ENCODE measurements around the gene NIF3L1.

DNA sequence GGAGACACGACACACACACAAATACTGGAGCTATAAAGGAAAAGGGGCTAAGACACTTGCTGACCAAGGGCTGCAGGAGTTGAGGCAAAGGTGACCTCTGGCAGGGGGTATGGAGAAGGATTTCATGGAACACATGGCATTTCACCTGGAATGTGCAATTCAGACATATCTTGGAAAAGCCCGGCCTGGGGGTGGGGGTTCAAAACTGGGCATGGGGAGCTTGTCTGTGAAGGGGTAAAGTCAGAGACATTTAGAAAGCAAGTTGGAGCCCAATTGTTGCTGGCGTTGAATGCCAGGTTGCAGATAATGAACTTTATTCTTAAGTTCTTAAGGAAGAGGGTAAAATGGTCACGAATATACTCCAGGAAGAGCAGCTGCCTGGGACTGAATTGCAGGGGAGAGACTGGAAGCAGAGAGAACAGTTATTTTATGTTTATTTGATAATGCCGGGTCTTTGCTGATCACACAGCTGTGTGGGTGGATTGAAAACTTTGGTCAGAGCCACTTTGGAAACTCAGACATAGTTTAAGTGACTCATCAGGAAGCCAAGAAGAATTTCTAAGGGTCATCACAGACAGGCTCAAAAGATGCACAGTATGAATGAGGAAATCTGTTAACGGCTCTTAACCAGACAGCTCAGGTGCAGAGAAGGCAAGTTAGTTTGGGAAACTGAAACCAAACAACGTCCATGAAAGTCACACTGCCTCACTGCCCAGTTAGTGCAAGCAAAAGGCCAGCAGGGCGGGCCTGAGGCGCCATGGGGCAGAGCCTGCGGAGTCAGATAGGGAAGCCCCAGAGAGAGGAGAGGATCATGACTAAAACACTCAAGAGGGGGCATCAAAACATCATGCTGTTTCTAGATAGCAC, 101.6 kb downstream of the KCTD18 start:
- PRO-cap: no peak
- RAMPAGE, long total RNA, 3 experiments: start-site peak on the plus strand in 2 of 3 experiments, centred at positions 458 to 645 of the sequence, 6 to 8 reads per replicate

DNA sequence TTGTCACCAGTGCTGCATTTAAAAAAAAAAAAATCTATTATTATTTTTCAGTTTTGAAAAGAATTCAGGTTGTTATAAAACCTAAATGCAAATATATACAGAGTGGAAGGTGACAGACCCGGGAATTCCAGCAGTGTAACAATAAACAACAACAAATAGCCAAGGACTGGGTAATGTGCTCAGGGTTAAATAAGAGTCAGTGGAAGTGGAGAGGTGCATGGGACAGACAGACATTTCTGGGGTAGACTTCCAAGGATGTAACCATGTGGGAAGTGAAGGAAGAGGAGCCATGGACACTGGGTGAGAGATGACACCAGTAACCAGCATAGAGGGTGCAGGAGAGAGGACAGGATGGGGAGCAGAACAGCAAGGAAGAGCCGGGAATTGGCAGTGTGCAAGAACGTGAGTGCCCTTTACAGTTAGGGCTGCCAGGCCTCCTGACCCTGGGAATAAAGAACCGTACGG, 57.0 kb downstream of the KCTD18 start:
- PRO-cap: no peak
- RAMPAGE, long total RNA, 3 experiments: no peak in any of the 3 experiments

DNA sequence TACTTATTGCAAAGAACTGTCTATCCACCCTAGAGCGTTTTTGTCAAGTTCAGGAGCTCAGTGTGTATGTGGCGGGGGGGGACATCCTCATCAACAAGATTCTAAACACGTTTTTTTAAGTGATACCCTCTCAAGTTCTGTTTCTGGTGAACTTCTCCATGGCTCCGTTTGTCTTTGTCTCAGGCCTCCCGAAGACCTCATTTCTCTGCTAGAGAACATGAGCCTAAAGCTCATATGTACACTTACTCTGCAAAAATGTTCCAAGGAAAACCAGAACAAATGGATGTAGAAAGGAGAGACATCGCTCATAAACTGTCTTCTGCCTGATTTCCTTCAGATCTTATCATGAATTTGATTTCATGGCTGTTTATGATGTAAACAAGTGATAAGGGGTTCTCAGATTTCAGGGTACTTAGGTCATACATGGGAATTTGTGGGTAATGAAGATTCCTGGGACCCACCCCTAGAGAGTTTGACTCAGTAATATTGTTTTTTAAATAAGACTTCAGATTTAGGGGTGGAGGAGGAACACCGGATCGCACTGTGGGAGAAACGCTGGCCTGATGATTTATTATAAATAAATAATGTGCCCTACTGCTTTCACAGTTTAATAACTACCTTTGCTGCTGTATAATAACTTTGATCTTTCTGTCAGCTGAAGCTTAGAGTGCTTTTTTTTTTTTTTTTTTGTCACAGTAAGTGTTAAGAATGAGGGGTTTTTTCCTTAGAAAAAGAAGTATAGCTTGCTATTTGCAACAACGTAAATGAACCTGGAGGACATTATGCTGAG, 14.8 kb downstream of the AOX1 start:
- PRO-cap: no peak
- RAMPAGE, long total RNA, 3 experiments: no peak in any of the 3 experiments

DNA sequence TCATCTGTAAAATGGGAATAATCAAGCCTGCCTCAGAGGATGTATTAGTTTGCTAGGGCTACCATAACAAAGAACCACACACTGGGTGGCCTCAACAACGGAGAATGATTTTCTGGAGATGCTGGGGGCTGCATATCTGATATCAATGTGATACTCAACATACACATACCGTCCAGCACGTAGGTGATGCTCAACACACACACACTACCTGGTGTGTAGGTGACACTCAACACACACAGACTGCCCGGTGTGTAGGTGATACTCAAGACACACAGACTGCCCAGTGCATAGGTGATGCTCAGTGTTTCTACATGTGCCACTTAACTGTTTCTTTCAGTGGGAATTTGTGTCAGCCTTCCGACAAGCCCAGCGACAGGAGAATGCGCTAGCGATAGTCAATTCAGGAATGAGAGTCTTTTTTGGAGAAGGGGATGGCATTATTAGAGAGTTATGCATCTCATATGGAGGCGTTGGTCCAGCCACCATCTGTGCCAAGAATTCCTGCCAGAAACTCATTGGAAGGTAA, 26.5 kb downstream of the AOX1 start:
- PRO-cap: no peak
- RAMPAGE, long total RNA, 3 experiments: no peak in any of the 3 experiments

DNA sequence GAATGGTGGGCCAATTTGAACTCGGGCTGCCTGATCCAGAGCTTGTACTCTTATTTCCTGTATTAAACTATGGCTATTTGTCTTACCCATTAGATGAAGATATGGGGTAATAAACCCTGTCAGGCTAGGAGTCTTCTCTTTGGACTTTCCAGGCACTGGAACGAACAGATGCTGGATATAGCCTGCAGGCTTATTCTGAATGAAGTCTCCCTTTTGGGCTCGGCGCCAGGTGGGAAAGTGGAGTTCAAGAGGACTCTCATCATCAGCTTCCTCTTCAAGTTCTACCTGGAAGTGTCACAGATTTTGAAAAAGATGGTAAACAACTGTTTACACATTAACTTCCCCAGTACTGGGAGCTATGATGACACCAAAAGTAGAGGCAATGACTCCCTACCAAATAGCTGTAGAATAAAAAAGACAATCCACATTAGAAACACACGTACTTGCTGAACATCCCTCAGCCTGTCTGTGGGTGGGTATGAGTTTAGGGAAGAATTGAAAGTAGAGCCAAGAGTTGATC, 27.9 kb downstream of the AOX1 start:
- PRO-cap: no peak
- RAMPAGE, long total RNA, 3 experiments: no peak in any of the 3 experiments

DNA sequence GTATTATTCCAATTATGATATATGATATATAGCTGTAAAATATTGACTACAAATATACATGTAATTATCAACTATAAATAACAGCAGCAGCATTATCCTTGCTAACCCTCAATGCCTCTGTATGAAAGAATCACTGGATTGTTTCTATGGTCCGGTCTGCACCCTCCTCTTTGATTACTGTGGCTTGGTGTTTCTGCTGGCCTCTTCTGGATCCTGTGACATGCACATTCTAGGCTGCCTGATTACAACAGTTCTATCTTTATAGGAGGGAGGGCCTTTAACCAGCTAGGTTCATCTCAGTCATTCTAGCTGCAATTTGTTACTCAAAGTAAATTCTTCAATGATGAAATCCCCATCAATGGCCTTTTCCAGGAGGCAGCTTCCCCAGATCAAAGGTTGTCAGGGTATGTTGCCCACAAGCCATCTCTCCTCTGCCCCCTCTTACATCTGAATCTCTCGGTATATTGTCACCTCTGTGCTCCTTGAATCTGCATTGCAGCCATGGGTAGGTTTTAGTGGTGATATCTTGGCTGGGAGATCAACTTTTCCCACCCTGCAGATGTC, 106.4 kb upstream of the BZW1 start:
- PRO-cap: no peak
- RAMPAGE, long total RNA, 3 experiments: no peak in any of the 3 experiments

- PRO-cap: no peak
- RAMPAGE, long total RNA, 3 experiments: no peak in any of the 3 experiments
Observed at GRCh38 chr2:200857322-200858470, 6.8 kb downstream of the CLK1 start.

DNA sequence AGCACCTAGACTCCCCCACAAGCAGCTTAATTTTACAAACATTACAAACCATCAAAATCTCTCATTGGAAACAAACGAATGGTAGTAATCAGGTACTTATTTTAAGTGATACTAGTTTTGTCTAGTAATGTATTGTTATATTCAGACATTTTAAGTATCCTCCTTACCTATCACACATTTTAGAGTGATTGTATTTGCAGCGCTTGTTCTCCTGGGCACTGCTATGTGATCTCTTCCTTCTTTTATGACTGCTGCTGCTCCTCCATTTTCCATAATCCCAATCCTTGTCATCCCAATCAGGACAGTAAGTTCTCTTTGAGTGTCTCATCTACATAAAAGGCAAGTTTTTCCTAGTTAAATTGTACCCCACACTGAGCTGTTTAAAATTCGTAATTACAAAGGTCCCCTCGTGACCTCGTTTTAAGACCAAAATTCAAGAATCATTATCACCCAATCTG, 2.9 kb downstream of the CLK1 start:
- PRO-cap: no peak
- RAMPAGE, long total RNA, 3 experiments: no peak in any of the 3 experiments

DNA sequence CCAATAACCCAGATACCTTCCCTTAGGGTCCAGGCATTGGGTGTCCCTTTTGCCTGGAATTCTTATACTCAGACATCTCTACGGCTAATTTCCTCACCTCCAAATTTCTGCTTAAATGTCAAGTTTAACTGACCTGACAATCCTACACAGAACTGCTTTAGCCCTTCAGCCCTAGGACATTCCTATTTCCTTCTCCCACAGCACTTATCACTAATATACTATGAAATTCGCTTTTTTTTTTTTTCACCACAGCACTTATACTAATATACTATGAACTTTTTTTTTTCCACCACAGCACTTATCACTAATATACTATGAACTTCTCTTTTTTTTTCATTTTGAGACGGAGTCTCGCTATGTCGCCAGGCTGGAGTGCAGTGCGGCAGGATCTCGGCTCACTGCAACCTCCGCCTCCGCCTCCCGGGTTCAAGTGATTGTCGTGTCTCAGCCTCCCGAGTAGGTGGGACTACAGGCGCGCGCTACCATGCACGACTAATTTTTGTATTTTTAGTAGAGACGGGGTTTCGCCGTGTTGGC, 612 bp downstream of the PPIL3 start:
- PRO-cap: no peak
- RAMPAGE, long total RNA, 3 experiments: no peak in any of the 3 experiments

- PRO-cap: bidirectional peak, plus-strand start at chr2:200889373, minus-strand start at chr2:200889318
- RAMPAGE, long total RNA, 3 experiments: start-site peak on the plus strand in 3 of 3 experiments, at chr2:200889339-200889391 at its widest, 36 to 81 reads per replicate; start-site peak on the minus strand in 3 of 3 experiments, at chr2:200888998-200889335 at its widest, 22 to 46 reads per replicate
Observed at GRCh38 chr2:200888734-200889802, at the start of gene NIF3L1. Gene NIF3L1, plus strand, starts transcription at chr2:200889371.

- PRO-cap: no peak
- RAMPAGE, long total RNA, 3 experiments: no peak in any of the 3 experiments
Observed at GRCh38 chr2:201117973-201118145, 1.9 kb downstream of the CFLAR start.

- PRO-cap: no peak
- RAMPAGE, long total RNA, 3 experiments: no peak in any of the 3 experiments
Observed at GRCh38 chr2:201126208-201126544, 10.2 kb downstream of the CFLAR start.

- PRO-cap: no peak
- RAMPAGE, long total RNA, 3 experiments: no peak in any of the 3 experiments
Observed at GRCh38 chr2:201208821-201209612, 26.1 kb downstream of the CASP10 start.

GRCh38 chr2:201254123-201255055, 5.9 kb upstream of the CASP8 start:
- PRO-cap: no peak
- RAMPAGE, long total RNA, 3 experiments: no peak in any of the 3 experiments

DNA sequence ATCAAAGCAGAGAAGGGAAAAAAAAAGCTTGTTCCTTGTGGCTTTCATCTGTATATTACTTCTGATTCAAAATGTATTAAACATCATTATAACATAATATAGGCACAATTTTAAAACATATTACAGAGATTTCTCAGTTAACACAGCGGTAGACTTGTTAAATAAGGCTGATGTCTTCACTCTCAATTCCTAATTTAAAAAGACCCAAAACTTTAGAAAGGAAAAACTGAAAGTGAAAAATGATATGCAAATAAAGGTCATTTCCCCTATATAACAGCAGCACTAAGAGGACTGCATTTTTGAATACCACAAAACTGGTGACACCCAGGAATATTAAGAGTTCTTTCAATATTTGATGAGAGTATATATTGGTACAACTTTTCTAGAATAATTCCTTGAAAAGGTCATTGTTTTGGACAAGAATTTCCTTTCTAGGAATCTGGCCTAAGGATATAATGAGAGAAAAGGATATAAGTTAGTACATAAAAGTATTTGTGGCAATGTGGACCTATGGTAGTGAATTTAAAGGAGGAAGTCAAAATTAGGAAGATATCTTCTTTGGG, 46.1 kb downstream of the C2CD6 start:
- PRO-cap: no peak
- RAMPAGE, long total RNA, 3 experiments: no peak in any of the 3 experiments

DNA sequence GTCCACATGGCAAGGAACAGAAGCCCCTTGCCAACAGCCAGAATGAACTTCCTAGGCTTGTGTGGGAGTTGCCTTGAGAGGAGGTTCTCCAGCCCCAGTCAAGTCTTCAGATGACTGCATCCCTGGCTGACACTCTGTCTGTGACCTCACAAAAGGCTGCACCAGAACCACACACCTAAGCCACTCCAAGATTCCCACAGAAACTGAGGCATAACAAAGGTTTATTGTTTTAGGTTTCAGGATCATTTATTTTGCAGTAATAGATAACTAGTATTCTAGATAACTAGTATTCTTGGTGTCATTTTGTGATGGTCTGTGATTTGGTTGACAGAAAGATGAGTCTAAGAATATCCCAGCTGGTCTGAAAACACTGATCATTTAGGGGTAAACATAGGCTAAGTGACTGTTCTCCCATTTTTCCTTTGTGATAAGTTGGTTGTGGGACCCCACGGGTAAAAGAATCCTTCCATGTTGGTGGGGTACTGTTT, 43.9 kb downstream of the KIAA2012 start:
- PRO-cap: no peak
- RAMPAGE, long total RNA, 3 experiments: no peak in any of the 3 experiments

DNA sequence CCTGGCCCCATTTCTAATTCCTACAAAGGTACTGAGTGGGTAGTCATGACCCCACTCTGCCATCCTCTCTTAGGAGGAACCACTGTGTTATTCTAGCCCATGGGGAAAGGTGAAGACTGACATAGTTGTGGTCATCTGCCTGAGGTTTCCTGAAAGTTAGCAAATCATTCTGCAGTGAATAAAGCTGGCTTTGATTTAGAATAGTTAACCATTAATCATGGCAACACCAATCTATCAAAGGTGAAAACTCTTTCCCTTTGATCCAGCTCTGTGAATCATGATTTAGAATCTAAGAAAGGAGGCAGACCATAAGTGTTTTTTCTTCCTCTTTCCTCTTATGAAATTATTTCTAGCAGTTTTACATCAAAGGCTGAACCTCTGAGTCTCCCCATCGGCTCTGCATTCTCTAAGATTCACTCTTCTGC, 50.8 kb downstream of the SUMO1 start:
- PRO-cap: no peak
- RAMPAGE, long total RNA, 3 experiments: no peak in any of the 3 experiments

DNA sequence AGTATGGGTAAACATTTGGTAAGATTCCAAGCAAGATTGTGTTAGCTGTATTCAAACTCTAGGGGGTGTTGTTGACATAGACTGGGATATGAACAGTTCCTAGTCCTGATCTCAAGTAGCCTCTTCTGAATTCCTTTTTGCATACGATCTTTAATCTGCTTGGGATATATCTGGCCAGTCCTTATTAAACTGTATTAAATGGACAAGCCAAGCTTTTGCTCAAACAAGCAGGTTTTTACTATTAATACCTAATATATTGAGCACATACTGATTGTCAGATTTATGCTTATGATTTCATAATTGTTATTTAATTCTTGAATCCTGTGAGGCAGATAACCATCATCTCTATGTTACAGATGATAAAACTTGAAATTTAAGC, 13.5 kb downstream of the NOP58 start:
- PRO-cap: no peak
- RAMPAGE, long total RNA, 3 experiments: no peak in any of the 3 experiments

- PRO-cap: no peak
- RAMPAGE, long total RNA, 3 experiments: no peak in any of the 3 experiments
Observed at GRCh38 chr2:202724632-202725251, 90.0 kb downstream of the FAM117B start.

DNA sequence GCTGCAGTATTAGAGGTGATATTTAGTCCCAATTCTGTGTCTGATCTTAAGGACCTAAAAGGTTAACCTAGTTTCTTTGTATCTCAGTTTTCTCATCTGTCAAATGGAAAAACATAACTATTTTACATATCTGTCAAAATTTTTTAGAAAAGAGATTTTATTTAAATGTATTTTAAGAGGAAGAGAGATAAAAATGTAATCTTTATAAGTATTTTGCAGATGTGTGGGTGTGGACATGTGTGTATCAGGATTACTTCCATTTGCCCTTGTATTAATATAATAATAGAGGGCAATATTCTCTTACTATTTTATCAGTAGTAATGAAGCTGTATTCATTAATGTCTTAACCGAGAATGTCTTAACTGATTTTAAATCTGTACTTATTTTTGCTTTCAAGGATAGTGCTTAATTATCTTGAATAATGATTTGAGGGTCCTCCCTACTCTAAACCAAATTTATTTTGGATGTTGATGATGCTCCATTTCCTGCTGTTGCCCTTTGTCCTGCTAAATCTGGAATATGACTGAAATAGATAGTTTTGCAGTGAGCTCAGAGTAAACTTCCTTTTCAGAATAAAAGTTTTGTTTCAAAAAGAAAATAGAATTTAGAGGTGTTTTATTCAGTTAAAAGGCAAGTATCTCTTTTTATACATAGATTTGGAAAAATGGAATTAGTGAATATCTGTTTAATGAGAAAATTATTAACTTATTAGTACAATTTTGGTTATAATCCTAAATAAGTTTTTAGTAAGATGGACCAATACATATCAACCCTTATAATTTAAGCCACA, 8.0 kb downstream of the NBEAL1 start:
- PRO-cap: no peak
- RAMPAGE, long total RNA, 3 experiments: no peak in any of the 3 experiments